ENCODE measurements around the gene TYK2.

- PRO-cap, 3 experiments: no peak in any of the 3 experiments
- RAMPAGE, long total RNA: no peak
Observed at GRCh38 chr19:10105507-10105819, 699 bp upstream of the PPAN start.

DNA sequence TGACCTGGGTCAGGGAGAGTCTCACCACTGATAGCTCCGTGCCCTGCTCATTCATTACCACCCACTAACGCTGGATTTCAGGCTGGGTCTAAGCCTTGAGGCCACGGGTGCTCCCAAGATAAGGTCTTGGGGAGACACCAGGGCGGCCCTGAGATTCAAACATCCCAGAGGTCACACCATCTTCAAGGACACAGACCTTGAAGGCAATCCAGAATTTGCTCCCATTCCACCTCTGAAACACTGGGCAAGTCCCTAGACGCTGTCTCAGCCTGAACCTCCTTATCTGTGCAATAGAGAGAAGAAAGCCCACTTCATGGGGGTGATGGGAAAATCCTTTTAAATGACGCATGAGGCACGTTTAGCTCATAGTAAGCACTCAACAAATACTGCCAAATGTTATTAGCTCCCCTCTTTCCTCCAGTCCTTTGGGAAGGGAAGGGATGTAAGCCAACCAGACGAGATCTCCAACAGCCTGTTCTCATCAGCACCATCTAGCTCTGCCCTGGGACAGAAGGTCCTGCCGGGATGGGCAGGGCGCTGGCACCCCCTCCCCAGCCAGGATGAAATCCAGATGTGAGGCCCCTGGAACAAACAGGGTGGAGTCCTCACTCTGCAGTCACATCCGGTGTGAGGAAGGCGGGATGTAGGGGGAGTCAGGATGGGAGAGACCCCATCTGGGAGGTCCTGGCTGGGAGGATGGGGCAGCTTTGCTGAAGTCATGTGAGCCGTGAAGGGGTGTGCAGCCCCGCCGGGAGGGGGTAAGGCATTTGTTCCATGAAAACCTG is 4.8 kb downstream of the S1PR2 start:
- PRO-cap, 3 experiments: no peak in any of the 3 experiments
- RAMPAGE, long total RNA: no peak

DNA sequence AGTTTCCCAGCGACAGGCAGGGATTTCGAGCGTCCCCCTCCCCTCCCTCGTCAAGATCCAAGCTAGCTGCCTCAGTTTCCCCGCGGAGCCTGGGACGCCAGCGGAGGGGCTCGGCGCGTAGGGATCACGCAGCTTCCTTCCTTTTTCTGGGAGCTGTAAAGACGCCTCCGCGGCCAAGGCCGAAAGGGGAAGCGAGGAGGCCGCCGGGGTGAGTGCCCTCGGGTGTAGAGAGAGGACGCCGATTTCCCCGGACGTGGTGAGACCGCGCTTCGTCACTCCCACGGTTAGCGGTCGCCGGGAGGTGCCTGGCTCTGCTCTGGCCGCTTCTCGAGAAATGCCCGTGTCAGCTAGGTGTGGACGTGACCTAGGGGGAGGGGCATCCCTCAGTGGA is 706 bp upstream of the ICAM1 start:
- PRO-cap, 3 experiments: no peak in any of the 3 experiments
- RAMPAGE, long total RNA: no peak

- PRO-cap, 3 experiments: no peak in any of the 3 experiments
- RAMPAGE, long total RNA: no peak
Observed at GRCh38 chr19:10316892-10317905, 1.4 kb upstream of the FDX2 start.

GRCh38 chr19:10380163-10381431 is at the start of gene TYK2:
Gene TYK2, minus strand, starts transcription at chr19:10380572.
- PRO-cap, 3 experiments: peak in 3 of 3 experiments; most common plus-strand start chr19:10380807 (in 1); most common minus-strand start chr19:10380507 (in 2)
- RAMPAGE, long total RNA: no peak

GRCh38 chr19:10408625-10409255 is 5.4 kb upstream of the CDC37 start:
- PRO-cap, 3 experiments: no peak in any of the 3 experiments
- RAMPAGE, long total RNA: no peak

- PRO-cap, 3 experiments: no peak in any of the 3 experiments
- RAMPAGE, long total RNA: no peak
Observed at GRCh38 chr19:10419201-10419414, 1.2 kb upstream of the PDE4A start.

DNA sequence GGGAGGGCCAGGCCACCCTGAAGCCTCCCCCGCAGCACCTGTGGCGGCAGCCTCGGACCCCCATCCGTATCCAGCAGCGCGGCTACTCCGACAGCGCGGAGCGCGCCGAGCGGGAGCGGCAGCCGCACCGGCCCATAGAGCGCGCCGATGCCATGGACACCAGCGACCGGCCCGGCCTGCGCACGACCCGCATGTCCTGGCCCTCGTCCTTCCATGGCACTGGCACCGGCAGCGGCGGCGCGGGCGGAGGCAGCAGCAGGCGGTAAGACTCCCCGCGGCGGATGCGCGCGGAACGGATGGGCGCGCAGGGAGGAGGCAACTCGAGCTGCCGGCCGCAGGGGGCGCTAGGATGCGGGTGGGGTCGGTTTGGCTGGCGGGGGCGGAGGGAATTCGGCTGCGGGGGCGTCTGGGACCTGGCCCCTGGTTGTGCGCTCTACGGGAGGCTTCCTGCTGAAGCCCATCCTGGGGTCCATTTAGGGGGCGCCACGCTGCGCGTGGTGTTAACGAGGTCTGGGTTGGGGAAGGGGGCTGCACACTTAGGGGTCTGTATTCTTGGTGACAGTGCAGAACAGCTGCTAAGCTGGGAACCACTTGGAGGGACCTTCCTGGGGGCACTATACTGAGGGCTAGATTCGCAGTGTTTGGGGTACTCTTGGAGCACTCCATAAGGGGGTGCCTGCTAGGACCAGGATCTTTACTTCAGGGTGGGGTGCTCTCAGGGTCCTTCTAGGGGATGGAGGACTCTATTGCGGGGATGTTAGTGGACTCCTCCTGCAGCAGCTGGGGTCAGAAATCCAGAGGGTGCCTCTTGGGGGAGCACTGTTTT is 698 bp downstream of the PDE4A start:
- PRO-cap, 3 experiments: no peak in any of the 3 experiments
- RAMPAGE, long total RNA: no peak

DNA sequence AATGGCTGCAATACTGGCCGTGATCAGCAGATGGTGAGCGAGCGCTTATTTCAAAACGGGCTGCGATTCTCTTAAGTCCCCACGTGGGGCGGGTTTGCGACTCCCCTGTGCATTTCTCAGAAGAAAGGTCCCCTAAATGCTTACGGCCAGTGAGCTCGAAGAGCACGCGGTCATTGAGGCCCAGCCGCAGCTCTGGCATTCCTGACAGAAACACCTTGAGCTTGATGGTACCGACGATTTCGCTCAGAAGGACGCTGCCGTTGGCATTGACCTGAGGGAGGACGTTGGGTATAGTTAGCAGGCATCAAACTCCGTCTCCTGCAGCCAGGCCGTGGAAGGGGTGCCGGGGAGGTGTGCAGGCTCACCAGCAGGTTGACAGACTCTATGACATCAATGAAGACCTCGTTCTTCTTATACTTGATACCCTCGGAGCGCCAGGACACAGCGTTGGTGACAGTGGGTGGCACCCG is 6.0 kb downstream of the AP1M2 start:
- PRO-cap, 3 experiments: no peak in any of the 3 experiments
- RAMPAGE, long total RNA: no peak

- PRO-cap, 3 experiments: no peak in any of the 3 experiments
- RAMPAGE, long total RNA: no peak
Observed at GRCh38 chr19:10602949-10603912, 16.1 kb upstream of the AP1M2 start.

- PRO-cap, 3 experiments: no peak in any of the 3 experiments
- RAMPAGE, long total RNA: no peak
Observed at GRCh38 chr19:10621957-10622672, 3.2 kb upstream of the SLC44A2 start.

DNA sequence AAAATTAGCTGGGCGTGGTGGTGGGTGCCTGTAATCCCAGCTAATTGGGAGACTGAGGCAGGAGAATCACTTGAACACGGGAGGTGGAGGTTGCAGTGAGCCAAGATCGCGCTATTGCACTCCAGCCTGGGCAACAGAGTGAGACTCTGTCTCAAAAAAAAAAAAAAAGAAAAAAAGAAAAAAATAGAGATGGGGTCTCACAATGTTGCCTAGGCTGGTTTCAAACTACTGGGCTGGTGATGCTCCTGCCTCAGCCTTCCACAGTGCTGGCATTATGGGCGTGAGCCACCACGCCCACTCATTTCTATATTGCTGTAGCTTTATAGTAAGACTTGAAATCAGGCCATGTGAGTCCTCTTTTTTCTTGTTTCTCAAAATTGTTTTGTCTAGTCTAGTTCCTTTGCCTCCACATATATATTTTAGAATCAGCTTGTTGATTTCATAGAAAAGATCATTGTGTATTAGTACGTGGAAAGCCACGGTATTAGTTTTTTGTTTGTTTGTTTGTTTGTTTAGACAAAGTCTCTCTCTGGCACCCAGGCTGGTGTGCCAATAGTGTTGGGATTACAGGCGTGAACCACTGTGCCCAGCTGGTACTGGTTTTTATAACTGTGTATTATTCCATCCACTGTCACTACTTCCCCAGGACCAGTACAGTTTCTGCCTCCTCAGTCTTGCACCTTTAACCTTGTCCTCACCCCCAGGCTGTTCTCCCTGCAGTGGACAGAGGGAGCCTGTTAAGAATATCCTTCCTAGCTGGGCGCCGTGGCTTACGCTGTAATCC is 18.4 kb downstream of the DNM2 start:
- PRO-cap, 3 experiments: no peak in any of the 3 experiments
- RAMPAGE, long total RNA: no peak

DNA sequence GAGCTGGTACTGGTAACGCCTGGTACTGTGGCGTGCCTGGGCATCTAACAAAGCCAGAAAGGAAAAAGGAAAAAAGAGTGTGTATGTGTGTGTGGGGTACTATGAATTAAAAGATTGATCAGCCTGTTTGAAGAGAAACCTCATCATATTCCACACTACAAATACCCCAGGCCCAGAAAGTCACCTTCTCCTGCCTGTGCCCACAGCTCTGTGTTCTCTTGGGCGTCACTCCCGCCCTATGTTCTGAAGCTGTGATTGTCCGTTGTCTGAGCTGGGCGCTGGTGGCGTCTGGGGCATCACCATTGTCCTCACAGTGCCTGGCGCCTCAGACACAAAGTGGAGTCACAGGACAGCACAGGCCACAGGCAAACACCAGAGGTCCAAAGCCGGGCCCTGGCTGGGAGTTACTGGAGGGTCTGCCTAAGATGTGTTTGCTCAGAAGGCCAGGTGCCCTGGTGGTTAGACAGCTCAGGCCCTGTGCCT is 34.3 kb downstream of the DNM2 start:
- PRO-cap, 3 experiments: no peak in any of the 3 experiments
- RAMPAGE, long total RNA: no peak

DNA sequence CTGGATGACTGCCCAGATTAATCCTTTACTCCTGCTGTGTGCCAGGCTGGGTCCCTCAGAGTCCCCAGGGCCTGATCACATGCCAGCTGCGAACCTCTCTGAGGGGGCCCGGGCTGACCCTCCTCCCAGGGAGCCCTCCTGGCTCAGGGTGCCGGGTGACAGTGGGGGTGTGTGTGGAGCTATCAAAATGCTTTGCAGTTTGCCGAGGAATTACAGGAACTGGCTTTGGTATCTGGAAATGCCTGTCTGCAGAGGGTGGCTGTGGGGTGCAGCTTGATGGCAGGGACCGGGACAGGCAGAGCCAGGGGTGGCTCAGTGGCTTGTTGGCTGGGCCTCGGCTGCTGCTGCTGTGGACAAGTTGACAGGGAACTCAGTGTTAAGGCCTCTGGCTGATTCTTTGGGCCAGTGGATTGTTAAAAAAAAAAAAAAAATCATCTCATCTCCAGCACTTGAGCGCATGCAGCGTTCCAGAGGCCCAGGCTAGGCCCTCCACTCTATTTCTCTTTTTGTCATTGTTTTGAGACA is 49.0 kb downstream of the DNM2 start:
- PRO-cap, 3 experiments: no peak in any of the 3 experiments
- RAMPAGE, long total RNA: no peak

- PRO-cap, 3 experiments: no peak in any of the 3 experiments
- RAMPAGE, long total RNA: no peak
Observed at GRCh38 chr19:10803404-10804053, 32.5 kb downstream of the TMED1 start.

DNA sequence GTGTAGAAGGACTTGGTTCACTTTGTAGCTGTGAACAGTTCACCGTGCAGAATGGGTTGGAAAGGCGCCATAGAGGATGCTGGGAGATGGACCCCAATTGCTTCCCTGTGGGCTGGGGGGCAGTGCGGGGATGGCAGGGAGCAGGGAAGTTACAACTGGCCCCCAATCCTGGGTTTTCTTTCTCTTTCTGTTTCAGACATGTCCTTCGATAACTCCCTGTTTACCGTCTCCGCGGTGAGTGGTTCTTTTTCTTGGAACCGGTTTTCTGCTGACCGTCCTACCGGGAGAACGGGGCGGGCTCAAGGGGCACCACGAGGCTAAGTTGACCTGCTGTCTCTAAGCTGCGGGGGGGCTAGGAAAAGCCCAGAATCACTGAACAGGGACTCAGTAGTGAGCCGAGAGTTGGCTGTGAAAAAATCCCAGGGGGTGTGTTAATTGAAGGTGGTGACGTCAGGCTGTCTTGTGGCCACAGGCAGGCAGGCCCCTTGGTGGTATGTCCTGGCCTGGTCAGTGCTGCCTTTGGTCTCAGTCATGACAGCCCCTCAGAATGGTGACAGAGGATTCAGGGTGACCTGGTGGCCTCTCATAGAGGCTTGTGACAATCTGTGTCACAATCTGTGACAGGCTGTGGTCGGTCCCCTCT is 8.3 kb upstream of the CARM1 start:
- PRO-cap, 3 experiments: no peak in any of the 3 experiments
- RAMPAGE, long total RNA: no peak

- PRO-cap, 3 experiments: peak in 2 of 3 experiments; most common plus-strand start chr19:10871092 (in 1); most common minus-strand start chr19:10870889 (in 2)
- RAMPAGE, long total RNA: no peak
Observed at GRCh38 chr19:10870475-10871283, 674 bp upstream of the CARM1 start.

- PRO-cap, 3 experiments: no peak in any of the 3 experiments
- RAMPAGE, long total RNA: no peak
Observed at GRCh38 chr19:10920780-10921514, 7.5 kb downstream of the YIPF2 start.

- PRO-cap, 3 experiments: no peak in any of the 3 experiments
- RAMPAGE, long total RNA: no peak
Observed at GRCh38 chr19:10995965-10996694, 35.3 kb downstream of the SMARCA4 start.

DNA sequence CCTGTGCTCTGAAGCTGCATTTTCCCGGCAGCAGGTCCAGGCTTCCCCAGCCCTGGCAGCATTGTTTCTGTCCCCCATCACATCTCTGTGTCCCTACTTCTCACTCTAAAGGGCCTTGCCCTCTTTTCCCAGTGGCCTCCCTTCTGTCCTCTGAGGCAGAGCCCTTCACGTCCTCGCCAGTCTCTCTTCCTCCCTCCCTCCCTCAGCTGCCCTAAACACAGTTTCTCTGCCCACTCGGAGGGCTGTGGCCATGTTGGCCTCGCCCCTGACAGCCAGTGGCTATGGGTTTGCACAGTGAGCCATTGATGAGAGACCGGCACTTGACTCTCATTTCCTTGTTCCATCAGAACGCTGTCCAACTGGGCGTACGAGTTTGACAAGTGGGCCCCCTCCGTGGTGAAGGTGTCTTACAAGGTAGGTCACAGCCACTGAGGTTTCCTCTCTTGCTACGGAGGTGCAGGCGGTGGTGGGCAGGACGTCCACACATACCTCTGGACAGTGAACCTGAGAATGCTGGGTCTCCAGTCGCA is 57.8 kb downstream of the SMARCA4 start:
- PRO-cap, 3 experiments: no peak in any of the 3 experiments
- RAMPAGE, long total RNA: no peak